HGPS cell (cell line): ENCODE measurements around the gene RABAC1.

DNA sequence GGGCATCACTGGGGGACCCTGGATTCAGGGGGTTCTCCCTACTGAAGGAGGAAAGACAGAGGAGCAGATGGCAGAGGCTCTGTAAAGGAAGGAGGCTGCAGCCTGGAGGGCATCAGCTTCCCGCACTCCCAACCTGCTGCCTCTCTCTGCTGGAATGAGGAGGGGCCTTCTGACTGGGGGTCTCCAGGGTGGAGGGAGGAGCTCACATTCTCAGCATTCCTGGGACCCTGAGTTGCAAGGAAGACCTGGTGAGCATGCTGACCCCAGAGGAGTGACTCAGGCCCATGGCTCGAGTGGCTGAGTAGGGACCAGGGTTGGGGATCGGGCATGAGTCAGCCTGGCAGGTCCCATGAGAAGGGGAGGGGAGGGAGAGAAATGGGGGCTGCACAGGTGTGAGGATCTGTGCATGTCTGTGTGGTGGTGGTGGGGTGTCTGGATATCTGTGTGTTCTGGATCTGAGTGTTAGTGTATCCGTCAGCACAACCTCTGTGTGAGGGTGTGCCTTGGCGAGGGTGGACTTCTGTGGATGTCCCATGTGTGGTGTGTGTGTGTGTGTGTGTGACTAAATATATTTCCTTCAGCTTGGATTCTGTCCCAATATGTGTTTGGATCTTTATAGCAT lies 4.5 kb downstream of the AXL start:
- RRBS = no CpG with 5 or more reads among the region's 5 CpGs

- RRBS = no CpG with 5 or more reads among the region's 9 CpGs
Observed at GRCh38 chr19:41297584-41298645, 12.1 kb upstream of the CCDC97 start.

DNA sequence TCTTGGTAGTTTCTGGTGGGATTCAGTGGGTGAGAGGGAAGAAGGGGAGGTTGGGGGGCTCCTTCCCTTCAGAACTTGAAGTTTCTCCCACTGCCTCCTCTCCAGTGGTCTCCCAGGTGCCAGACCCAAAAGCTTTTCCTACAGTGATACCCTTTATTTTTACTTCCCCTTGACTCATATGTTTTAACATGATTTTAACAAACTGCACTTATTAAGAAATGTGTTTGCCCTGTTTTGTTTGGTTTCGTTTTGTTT lies 2.7 kb upstream of the CCDC97 start:
- RRBS = no CpG with 5 or more reads among the region's 1 CpG

DNA sequence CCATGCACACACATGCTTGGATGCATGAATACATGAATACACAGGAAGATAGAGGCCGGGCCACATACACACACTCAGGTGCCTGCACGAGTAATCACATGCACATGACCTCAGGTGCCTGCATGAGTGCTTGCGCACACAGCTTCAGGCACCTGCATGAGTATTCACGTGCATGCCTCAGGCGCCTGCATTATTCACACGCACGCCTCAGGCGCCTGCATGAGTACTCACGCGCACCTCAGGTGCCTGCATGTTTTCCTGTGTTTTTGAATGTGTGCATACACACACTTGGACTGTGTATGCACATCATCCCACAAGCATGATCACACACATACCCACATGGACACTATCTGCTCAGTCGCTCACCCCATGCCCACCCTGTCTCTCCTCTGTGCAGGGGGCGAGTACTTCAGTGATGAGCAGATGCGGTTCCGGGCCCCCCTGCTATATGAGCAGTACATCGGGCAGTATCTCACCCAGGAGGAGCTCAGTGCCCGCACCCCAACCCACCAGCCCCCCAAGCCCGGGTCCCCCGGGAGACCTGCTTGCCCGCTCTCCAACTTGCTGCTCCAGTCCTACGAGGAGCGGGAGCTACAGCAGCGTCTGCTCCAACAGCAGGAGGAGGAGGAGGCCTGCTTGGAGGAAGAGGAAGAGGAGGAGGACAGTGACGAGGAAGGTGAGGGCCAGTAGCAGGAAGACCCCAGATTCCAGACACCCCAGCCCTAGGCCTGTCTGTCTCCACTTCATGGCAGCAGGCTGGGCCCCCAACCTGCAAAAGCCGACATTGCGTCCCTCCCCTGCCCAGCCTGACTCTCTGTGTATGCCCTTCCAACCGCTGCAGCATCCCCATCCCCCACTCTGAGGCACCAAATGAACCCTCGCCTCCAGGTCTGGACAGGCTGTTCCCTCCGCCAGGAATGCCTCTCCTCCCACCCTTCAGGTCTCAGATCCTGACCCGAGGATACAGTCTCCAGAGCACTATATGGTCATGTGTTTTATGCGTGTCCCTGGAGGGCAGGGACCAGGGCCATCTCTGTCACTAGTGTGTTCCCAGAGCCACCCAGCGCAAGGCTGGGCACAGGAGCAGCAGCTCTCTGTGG lies 9.6 kb downstream of the CCDC97 start:
- RRBS = 85% methylated on average over 4 of the region's 31 CpGs

GRCh38 chr19:41330658-41331475 lies 20.9 kb downstream of the CCDC97 start:
- RRBS = no CpG with 5 or more reads among the region's 43 CpGs

GRCh38 chr19:41425631-41426545 lies 1.3 kb downstream of the B3GNT8 start:
- RRBS = 95% methylated on average over 5 of the region's 46 CpGs

DNA sequence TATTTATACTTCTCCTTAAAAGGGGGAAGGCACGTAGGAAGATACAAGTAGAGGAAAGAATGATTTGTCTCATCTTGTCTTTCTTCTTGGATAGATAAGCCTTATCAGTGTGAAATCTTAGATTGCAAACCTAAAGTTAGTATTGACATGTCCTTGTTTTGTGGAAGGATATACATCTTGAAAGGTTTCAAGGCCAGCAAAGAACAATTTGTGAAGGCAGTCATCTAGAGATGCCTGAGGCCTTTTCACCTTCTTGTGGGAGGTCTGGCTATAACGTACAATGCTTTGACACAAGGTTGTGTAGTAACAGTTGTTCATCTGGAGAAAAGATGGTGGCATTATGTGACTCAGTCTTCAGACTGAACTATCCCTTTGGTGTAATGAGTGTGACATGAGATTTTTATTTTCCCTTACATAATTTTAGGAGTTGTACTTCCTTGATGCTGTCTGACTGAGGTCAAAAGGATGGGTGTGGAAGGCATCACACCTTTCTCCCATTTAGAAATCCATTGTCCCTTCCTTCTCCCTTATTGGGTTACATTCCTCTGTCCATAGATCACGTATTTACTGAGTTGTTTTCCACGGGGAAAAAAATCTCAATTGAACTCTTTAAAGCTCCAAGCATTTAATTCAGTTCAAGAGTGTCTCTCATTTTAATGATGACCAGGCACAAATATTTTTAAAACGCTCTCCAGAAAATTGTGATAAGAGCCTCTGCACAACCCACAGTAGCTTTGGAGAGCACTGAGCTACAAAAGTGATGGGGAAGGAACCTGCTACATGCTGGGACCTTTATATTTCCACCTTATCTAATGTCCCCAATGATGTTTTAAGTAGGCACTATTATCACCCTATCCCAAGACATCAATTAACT lies 14.4 kb upstream of the CEACAM6 start:
- RRBS = no CpG with 5 or more reads among the region's 5 CpGs

- RRBS = no CpG with 5 or more reads among the region's 3 CpGs
Observed at GRCh38 chr19:41744910-41745220, 10.5 kb upstream of the CEACAM6 start.

DNA sequence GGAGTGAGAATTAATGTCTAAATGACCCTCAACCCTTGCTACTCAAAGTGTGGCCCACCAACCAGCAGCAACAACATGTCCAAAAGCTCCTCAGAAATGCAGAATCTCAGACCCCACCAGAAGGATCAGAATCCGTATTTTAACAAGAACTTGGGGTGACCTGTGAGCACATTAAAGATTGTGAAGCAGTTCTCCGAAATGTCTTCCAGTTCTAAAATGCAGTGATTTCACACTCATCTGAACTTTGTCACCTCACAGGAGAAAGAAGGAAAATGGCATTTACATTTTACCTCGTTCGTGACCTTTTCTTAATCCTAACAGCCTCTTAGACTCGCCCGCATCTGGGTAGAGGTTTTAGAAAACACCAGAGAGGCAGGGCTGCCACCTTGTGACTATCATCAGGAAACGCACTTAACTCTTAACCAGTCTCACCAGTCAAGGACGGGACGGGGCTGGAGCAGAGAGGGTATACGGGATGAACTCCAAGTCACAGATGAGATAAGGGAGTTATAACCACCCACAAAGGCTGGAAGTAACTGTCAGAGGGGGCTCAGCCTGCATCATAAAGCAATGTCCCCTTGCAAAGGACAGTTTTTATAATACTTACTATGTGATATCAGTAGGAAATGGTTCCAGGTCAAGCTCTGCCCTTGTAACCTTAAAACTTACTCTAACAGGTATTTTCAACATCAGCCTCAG lies 8.8 kb upstream of the CEACAM6 start:
- RRBS = no CpG with 5 or more reads among the region's 10 CpGs

DNA sequence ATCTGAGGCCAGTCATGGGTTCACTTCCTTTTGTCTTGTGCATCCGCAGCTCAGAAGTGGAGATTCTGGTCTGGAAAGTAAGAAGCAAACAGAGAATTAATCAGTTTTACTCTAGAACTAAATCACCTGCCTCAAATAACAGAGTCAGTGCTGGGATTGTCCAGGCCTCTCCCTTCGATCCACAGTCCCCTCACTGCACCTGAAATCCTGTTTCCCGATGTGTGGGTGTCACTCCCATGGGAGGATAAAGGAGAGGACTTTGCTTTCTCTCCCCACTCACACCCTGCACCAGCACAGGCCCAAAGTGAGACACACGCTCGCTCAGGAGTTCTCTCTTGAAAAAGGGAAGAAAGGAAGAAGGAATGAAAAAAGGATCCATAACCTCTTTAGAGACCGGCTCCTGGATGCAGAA lies 2.7 kb downstream of the CEACAM6 start:
- RRBS = no CpG with 5 or more reads among the region's 6 CpGs

DNA sequence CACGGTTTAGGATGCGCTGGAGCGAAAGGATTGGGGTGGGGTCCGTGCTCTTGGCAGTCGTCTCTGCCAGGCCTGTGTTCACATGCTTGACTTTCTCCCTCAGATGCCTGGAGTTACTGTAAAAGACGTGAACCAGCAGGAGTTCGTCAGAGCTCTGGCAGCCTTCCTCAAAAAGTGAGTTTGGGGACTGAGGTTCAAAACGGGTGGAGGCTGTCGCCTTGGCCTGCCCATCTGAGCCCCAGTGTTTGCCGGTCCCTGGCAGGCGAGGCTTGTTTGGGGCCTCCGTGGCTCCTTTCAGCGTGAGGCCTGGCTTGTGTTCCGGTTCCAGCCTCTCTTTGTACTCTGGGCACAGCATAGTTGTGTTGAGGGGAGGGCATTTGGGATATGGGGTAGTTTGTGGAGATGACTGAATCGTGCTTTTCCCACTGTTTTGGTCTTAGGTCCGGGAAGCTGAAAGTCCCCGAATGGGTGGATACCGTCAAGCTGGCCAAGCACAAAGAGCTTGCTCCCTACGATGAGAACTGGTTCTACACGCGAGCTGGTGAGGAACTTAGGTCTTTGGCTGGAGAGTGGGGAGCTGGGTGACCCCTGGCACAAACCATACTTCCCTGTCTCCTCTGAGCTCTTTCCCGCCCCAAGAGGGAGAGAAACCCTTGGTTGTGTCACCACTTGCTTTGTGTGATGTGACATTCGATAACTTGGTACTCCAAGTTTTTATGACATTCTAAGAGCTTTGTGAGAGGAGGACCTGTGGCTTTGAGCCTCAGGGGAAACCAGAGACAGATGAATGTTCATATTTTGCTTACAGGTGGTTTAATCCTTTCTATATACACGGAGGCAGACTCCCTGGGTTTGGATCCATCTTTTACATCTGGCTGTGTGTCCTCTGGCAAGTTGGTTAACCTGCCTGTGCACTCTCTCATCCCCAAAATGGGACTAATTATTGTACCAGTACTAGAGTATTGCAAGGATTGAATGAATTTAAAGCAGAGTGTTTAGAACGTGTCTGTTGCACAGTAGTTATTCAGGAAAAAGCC lies 935 bp downstream of the RPS19 start:
- RRBS = 7% methylated on average over 4 of the region's 25 CpGs

GRCh38 chr19:41871671-41872793 lies 5.0 kb upstream of the CD79A start:
- RRBS = no CpG with 5 or more reads among the region's 27 CpGs

- RRBS = no CpG with 5 or more reads among the region's 9 CpGs
Observed at GRCh38 chr19:41877899-41878474, 908 bp downstream of the CD79A start.

DNA sequence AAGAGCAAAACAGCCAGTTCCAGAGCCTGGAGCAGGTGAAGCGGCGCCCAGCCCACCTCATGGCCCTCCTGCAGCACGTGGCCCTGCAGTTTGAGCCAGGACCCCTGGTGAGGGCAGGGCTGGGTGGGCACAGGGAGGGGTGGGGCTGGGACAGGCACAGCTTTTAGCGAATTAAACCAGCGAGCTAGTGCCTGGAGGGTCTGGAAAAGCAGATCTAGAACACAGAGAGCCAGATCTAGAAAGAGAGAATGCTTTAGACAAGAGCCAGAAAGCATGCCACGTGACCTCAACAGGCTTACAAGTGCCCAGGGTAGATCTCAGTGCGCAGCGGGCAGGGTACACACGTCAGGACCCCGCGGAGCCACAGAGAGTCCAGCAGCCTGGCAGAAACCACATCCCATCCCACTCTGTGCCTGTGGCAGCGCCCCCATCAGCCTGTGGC lies 5.8 kb downstream of the ARHGEF1 start:
- RRBS = no CpG with 5 or more reads among the region's 12 CpGs

DNA sequence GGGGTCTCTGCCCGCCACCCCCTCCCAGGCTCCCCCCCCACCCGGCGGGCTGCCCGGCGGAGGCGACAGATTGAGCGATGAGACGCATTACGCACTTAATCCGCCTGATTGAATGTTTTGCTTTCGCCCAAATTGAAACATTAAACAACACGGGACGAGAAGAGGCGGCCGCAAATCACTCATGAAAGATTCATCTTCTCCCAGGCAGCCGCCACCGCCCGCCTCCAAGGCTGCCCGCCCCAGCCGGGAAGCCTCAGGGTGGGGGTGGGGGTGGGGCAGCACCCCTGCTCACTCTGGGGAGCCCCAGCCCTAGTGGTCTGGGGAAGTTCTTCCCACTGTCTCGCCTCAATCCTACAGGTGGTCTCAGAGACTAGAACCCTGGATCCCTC lies 7.6 kb upstream of the ERFL start:
- RRBS = 5% methylated on average over 2 of the region's 21 CpGs

DNA sequence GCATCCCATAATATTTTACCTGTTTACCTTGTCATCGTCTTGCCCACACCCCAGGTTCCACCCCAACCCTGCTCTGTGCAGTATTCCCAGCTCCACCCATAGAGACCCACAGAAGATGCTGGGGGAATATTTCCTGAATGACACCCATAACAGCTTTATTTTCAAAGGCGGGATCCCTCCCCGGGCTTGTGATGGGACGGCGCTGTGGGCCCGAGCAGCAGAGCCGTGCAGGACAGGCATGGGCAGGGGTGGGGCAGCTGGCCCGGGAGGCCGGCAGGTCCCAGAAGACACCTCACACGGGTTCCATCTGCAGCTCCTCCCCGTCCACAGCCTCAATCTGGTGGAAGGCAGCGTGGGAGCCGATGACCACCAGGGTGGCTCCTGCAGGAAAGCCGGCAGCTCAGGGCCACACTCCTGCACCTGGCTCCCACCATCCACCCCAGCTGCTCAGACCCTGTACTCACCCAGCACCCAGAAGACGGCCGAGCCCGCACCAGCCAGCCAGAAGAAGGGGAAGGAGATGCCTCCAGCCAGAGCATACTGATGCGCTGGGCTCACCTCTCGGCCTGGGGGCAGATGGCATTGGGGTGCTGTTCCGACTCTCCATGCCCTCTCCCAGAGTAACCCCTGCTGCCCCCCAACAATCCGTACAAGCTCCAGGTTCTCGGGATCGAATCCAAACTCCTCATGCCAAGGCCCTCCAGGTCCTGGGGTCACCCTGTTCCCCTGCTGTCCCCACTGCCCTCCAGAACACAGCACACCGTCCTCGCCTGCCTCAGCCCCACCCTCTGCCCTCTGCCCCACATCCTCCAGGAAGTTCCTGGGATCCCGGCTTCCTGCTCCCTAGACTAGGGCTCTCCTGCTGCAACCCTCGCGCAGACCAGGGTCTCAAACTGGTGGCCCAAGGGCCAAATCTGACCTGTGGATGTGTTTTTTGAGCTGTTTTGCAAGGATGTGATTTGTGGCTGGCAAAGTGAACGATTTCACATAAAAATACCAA lies 2.3 kb downstream of the RABAC1 start:
- RRBS = 87% methylated on average over 5 of the region's 29 CpGs

- RRBS = 1% methylated on average over 10 of the region's 46 CpGs
Observed at GRCh38 chr19:41959002-41959938, at the start of gene RABAC1. Gene RABAC1 (minus strand): TSS chr19:41959321.

DNA sequence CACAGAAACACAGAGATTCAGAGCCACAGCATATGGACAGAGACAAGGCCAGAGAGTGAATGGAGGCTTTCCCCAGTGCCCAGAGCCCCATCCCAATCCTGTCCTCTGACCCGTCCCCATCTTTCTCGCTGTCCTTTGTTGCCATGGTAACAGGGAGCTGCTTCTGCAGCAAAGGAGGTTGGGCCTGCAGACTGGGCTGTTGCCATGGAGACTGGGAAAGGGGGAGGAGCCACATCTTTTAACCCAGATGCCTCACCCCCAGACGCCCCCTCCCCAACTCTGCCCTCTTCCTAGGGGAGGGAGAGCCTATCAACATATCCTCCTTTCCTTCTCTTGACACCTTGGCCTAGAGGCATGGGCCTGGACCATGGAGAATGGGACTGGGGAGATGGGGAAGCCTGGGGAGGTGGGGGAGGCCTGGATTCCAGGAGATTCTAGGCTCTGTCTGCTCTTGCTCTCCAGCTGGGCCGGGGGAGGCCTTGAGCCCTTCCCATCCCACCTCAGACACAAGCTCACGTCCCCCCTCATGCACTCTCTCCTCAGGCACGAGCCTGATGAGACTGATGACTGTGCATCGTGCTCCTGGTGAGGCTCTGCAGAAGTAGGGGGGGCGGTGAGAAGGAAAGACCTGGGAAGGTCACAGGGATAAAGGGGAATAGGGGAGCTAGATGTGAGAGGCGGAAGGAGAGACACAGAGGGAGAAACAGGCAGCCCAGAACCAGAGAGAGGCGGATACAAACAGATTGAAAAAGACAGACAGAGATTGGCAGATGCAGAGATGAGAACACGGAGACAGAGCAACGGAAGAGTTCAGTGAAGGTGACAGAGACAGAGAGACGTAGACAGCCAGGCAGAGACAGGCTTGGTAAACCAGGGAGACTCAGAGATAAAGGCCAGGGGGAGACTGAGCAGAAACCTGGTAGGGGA lies 2.2 kb upstream of the ATP1A3 start:
- RRBS = no CpG with 5 or more reads among the region's 13 CpGs

- RRBS = no CpG with 5 or more reads among the region's 13 CpGs
Observed at GRCh38 chr19:42038448-42039212, 31.4 kb downstream of the GRIK5 start.

GRCh38 chr19:42068246-42068655 lies 1.8 kb downstream of the GRIK5 start:
- RRBS = no CpG with 5 or more reads among the region's 8 CpGs